Epithelial cell of proximal tubule (primary cell): ENCODE measurements around a stretch of chr7.

DNA sequence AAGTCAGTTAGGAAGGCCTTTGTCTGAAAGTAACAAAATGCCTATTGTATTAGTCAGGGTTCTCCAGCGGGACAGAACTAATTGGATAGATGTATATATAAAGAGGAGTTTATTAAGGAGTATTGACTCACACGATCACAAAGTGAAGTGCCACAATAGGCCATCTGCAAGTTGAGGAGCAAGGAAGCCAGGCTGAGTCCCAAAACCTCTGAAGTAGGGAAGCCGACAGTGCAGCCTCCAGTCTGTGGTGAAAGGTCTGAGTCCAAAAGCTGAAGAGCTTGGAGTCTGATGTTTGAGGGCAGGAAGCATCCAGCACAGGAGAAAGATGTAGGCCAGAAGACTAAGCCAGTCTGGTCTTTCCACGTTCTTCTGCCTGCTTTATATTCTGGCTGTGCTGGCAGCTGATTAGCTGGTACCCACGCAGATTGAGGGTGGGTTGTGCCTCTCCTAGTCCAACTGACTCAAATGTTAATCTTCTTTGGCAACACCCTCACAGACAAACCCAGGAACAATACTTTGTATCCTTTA, 14.1 kb upstream of the PLXNA4 start:
- RAMPAGE, long total RNA: no peak
- RRBS: no CpG with 5 or more reads among the region's 5 CpGs

- RAMPAGE, long total RNA: no peak
- RRBS: no CpG with 5 or more reads among the region's 4 CpGs
Measured at GRCh38 chr7:132688007-132688450, 111.8 kb upstream of the PLXNA4 start.

- RAMPAGE, long total RNA: no peak
- RRBS: no CpG with 5 or more reads among the region's 7 CpGs
Measured at GRCh38 chr7:133307577-133308110, 54.8 kb downstream of the EXOC4 start.

GRCh38 chr7:133310371-133310898, 57.6 kb downstream of the EXOC4 start:
- RAMPAGE, long total RNA: no peak
- RRBS: no CpG with 5 or more reads among the region's 3 CpGs

DNA sequence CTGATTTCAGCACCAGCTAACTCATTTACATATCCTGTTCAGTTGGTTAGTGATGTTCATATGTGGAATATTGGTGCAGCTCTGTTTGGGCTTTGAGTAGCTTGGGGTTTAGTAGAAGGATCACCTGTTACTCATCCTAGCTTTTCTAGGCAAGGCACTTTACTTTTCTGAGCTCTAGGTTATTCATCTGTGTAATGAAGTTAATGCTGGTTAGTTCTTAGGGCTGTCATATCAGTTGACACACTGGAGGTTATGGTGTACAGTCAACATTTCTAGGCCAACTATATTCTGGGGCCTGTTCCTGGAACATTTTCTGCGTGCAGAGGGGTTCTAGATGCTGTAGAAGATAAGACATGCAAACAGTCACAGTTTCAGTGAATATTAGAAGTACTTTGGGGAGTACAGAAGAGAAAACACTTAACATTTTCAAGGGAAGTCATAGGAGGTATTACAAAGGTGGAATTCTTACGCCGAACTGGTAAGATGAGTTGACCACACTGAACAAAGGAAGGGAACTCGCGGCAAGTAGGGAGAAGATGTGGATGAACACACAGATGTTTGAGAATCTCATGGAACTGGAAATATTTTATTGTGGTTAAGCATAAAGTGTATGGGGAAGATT, 238.6 kb downstream of the EXOC4 start:
- RAMPAGE, long total RNA: no peak
- RRBS: no CpG with 5 or more reads among the region's 5 CpGs

- RAMPAGE, long total RNA: no peak
- RRBS: no CpG with 5 or more reads among the region's 2 CpGs
Measured at GRCh38 chr7:133642959-133643423, 390.1 kb downstream of the EXOC4 start.

DNA sequence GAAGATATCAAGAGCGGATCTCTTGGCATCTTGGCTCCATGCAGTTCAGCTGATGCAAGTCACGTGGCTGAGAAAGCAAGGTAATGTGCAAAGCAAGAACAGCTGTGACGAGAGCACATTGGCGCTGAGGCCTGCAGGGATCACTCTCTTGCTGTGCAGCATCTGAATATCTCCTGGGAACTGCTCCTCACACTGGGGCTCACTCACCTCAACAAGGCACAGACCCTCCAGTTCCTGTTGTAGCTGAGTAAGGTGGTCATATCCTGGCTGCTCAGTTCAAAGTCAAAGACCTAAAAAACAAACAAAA, 13.9 kb downstream of the AKR1B1 start:
- RAMPAGE, long total RNA: no peak
- RRBS: no CpG with 5 or more reads among the region's 4 CpGs

DNA sequence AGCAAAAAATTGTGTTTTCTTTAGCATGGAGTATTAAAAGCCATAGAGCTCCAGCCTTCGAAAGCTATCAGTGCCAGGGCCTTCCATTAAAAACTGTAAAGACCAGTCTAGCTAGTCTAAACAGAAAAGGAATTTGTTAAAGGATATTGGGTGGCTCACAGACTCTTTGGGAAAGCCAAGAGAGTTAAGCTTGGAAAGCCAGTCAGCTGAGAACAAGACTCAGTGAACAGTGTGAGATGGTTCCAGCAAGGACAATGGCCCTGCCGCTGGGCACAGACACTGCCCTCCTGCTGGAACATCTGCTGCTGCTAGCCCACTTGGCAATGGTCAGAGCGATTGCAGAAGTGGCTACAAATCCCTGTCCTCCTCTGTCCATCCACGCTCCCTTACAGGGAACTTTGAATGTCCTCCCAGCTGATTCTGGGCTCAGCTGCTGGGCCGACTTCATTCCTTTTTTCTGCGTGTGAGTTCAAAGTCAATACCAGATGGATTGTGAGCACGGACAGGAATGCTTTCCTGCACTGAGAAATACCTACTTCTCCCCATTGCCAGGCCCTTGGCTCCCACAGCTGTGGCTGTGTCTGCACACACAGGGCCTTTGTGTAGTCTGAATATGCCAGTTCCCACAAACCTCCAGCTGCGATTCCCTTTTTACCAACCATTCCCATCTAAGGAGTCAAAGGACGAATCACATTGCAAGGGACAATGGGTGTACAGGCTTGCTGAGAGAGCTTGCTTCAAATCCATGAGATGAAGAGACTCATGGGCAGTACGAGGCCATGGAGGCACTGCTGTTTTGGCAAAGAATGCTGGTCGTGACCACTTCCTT, 44.0 kb downstream of the BPGM start:
- RAMPAGE, long total RNA: no peak
- RRBS: no CpG with 5 or more reads among the region's 11 CpGs

GRCh38 chr7:134781923-134782546, 2.6 kb downstream of the CALD1 start:
- RAMPAGE, long total RNA: no peak
- RRBS: no CpG with 5 or more reads among the region's 4 CpGs

- RAMPAGE, long total RNA: no peak
- RRBS: no CpG with 5 or more reads among the region's 4 CpGs
Measured at GRCh38 chr7:134789725-134790723, 10.6 kb downstream of the CALD1 start.

DNA sequence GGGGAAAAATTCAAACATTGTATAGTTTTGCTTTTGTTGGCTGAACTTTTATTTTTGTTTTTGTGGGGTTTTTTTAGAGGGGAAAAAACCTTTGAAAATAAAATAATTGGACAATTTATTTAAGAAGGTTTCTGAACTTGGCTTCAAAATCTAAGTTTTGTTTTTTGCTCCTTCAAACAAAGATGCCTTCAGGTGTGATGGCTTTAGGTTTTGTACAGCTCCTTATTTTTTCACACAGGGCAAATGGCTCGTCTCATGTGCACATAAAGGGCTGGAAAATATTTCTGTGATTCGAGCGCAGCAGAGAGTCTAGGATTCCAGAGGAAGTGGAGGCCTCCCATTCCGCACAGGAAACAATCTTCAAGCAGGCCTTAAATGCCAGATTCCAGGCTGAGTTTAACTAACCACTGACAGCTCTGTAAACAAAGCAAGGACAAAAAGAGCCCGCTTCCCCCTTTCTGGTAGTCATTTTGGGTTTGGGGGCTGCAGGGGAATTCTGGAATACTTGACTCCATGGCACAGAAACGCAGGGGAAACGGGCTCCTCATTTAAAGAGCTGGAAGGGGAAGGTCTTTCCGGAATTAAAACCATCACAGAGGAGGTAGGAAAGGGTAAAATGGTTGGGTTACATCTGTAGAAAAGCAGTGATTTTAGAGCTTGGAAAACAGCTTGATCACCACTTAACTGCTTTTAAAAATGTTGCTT, 87.2 kb downstream of the CALD1 start:
- RAMPAGE, long total RNA: no peak
- RRBS: no CpG with 5 or more reads among the region's 8 CpGs

DNA sequence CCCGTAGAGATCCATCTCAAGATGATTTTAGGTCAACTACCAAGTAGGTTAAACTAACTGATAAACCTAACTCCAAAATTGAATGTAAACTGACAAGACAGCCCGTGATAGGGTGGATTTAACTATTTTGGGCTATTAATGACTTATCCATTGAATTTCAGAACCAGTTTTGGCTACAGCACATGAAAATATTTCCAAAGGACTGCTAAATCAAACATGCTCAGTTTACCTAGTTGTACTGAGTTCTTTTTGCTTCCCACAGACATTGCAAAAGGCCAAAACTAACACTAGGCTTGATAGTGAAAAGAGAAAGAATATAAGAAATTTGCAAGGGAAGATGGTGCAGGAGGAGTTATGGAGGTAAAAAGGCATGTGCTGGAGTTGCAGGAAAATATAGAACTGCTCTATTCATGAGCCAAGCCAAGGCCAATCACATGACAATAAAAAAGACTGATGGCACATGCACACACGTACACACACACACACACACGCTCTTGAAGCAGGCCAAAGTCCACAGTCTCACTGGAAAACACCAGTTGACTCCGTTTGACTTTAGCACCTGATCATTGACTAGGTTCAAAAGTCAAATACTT, 76.0 kb upstream of the AGBL3 start:
- RAMPAGE, long total RNA: no peak
- RRBS: no CpG with 5 or more reads among the region's 5 CpGs

GRCh38 chr7:134932646-134933861, 53.3 kb upstream of the AGBL3 start:
- RAMPAGE, long total RNA: no peak
- RRBS: no CpG with 5 or more reads among the region's 20 CpGs

DNA sequence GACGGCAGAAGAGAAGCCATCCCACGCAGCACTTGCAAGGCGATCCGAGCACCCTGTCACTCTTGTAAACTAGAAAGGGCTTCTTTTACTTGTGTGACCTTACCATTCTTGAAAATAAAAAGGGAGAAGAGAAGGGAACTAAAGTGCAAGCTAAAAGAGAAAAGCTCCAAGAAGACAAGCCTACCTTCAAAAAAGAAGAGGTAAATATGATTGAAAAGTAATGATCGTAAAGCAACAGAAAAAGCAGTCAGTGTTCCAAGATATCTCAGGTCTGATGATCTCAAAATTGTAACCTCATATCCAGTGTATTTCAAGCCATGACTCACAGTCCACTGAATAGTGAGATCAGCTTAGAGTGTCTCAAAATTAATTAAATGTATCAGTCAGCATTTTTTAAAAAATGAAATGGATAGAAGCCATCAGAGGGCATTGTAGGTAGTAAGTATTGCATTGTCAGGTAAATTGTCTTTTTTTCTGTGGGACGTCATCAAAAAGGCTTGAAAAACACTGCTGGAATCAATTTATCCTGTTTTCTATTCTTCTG, 50.7 kb upstream of the AGBL3 start:
- RAMPAGE, long total RNA: no peak
- RRBS: no CpG with 5 or more reads among the region's 6 CpGs

- RAMPAGE, long total RNA: no peak
- RRBS: no CpG with 5 or more reads among the region's 4 CpGs
Measured at GRCh38 chr7:134966691-134967323, 19.5 kb upstream of the AGBL3 start.

- RAMPAGE, long total RNA: no peak
- RRBS: no CpG with 5 or more reads among the region's 1 CpG
Measured at GRCh38 chr7:134991842-134992528, 5.7 kb downstream of the AGBL3 start.

DNA sequence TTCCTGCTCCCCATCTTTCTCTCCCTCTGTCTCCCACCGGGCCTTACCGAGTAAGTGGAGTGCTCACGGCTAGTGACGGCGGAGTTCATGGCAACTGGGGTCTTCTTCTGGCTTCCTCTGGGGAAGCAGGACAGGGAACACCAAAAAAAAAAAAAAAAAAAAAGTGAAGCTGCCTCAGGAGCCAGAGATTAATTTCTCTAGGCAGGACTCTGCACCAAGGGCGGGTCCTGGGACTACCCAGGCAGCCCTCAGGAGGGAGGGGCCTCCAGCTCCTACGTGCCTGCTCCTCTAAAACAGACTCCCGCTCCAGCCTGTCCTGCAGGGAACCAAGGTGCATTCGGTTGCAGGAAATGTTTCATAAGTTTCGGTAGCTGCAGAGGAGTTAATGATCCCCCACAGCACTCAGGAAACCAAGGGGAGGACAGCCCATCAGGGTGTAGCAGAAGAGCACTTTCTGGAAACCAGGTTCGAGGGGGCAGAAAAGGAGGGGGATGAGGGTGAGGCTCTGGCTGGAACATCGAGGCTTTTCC, 84.0 kb downstream of the STRA8 start:
- RAMPAGE, long total RNA: no peak
- RRBS: no CpG with 5 or more reads among the region's 12 CpGs

DNA sequence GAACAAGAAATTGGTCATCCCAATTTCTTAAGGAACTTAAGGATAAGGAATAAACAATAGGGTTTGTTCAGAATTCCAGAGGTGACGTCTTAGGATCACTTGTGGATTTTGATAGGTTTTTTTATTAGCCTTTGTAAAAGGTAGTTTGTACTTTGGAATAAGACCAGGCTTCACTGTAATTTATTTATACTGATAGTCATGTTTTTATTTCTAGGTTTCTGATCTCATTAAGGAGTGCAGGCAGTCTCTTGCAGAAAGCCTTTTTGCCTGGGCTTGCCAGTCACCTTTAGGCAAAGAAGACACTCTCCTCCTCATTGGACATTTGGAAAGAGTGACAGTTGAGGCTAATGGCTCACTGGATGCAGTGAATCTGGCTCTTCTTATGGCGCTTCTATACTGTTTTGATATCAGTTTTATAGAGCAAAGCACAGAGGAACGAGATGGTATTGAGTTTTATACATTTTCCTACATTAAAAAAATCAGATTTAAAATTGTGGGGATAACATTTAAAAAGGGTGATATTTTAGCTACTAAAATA, 19.9 kb downstream of the NUP205 start:
- RAMPAGE, long total RNA: no peak
- RRBS: no CpG with 5 or more reads among the region's 3 CpGs

DNA sequence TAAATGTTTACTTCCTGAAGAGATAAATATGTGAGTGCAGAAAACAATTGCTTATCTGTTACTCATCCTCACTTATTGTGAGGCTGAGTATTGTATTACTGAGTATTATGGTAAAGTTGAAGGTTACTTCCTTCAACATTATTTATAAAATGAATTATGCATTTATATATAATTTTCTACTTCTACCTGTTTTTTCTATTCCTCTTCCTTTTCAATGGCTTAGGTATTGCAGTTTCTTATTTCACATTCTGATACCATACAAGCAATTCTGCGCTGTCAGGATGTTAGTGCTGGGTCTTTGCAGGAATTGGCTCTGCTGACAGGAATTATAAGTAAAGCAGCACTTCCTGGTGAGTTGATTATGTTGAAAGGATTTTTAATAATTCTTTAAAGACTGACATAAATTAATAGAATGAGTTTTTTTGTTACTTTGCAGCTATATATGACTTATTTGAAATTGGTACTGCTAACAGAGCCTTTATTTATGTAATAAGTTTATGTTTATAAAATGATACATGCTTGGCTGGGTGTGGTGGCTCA, 32.1 kb upstream of the STMP1 start:
- RAMPAGE, long total RNA: no peak
- RRBS: no CpG with 5 or more reads among the region's 1 CpG

DNA sequence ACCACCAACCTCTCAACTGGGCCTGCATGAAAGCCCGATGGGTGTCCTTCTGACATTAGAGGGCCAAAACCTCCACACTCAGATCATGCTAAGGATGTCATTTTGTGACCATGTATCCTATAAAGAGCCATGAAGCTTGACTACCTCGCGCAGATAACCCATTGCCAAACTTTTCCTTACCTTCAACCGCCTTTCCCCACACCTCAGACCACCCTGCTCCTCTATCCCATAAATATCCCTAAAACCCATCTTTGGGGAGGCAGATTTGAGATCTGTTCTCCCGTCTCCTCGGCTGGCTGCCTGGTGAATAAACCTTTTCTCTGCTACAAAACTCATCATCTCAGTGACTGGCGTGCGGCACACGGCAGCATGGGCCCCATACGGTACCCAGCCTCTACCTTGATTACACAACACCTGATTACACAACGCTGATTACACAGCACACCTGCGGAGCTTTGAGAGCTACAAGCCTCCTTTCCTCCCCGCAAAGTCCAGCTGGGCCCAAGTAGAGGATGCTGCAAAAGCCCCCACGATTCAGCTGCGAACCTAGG, 633 bp upstream of the STMP1 start:
- RAMPAGE, long total RNA: no peak
- RRBS: no CpG with 5 or more reads among the region's 15 CpGs